ENCODE data around the genes FFAR2 and U2AF1L4.

DNA sequence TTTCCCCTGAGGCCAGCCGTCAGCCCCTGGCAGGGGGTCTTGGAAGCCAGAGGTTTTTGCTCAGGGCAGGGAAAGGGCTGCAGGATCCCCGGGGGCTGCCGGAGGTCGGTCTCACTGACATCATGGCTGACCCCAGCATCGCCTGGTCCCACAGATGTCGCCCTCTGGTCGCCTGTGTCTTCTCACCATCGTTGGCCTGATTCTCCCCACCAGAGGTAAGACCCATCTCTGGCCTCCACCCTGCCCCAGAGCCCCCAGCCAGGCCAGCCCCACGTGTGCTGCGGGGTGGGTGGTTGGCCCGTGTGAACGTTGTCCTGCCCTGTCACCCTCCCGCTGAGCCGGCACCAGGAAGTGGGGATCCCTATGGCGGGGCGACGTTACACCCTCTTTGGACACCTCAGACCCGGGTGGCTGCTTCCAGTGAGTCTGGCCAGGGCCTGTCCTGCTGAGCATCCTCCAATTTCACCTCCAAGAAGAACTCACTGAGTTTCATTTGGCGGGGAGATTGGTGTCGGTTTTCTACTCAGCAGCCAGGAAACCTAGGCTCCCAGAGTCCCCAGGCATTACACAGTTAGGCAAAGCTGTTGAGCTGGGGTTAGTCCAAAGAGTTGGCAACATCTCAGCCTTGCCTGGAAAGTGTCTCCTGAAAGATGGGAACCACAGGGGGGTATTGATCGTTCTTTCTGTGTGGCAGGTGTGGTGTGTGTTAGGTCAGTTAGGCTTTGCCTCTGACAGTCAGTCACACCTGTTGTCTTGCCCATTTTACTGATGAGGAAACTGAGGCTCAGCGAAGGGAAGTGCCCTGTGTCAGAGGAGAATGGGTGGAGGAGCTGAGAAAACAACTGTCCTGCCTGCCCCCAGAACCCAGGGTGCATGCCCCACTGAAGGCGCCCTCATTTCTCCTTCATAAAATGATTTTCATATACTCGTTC is 1.1 kb downstream of the FXYD5 start:
- PRO-cap, 2 experiments = no peak in any of the 2 experiments

DNA sequence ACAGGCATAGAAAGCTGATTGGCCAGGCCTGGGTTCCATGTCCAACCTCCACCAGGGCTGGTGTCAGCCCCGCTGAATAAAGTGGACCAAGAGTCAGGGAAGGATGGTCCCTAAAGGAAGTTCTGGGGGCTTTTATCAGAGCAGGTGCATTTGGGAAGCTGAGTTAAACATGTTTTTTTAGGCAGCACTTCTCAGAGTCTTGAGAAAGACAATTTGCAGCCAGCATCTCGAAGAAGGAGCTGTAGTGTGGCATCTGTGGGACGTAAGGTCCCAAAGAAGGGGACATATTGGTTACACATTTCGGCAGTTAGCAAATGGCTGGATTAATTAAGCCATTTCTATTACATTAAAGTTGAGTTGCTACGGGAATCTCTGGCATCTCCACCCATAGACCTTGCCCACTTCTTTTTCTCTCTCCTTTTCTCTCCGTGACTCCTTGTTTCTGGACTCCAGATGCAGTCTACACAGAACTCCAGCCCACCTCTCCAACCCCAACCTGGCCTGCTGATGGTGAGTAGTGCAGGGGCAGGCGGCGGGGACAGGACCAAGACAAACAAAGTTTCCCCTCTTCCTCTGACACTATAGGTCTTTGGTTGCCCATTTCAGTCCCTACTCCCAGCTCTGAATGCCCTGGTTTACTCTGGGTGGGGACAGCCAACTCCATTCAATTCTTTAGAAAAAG is 3.5 kb downstream of the FXYD5 start:
- PRO-cap, 2 experiments = no peak in any of the 2 experiments

- PRO-cap, 2 experiments = no peak in any of the 2 experiments
Observed at GRCh38 chr19:35261787-35263005, 6.6 kb upstream of the USF2 start.

DNA sequence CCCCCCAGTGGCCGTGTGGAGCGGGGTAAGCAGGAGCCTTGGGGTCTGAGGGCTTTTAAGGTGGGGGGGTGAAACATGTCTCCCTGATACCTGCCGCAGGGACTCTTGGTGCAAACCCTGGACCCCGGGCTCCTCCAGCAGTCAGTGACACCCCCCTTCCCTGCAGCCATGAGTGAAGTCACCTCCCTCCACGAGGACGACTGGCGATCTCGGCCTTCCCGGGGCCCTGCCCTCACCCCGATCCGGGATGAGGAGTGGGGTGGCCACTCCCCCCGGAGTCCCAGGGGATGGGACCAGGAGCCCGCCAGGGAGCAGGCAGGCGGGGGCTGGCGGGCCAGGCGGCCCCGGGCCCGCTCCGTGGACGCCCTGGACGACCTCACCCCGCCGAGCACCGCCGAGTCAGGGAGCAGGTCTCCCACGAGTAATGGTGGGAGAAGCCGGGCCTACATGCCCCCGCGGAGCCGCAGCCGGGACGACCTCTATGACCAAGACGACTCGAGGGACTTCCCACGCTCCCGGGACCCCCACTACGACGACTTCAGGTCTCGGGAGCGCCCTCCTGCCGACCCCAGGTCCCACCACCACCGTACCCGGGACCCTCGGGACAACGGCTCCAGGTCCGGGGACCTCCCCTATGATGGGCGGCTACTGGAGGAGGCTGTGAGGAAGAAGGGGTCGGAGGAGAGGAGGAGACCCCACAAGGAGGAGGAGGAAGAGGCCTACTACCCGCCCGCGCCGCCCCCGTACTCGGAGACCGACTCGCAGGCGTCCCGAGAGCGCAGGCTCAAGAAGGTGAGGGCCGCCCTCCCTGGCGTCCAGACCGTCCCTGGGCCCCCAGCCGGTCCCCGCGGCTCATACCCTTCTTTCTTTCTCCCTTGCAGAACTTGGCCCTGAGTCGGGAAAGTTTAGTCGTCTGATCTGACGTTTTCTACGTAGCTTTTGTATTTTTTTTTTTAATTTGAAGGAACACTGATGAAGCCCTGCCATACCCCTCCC is 1.5 kb upstream of the USF2 start:
- PRO-cap, 2 experiments = no peak in any of the 2 experiments

GRCh38 chr19:35269189-35270217 is 741 bp downstream of the USF2 start:
- PRO-cap, 2 experiments = peak in 1 of 2 experiments; most common plus-strand start chr19:35269687 (in 1); most common minus-strand start chr19:35269637 (in 1)

- PRO-cap, 2 experiments = no peak in any of the 2 experiments
Observed at GRCh38 chr19:35272036-35272767, 3.4 kb downstream of the USF2 start.

DNA sequence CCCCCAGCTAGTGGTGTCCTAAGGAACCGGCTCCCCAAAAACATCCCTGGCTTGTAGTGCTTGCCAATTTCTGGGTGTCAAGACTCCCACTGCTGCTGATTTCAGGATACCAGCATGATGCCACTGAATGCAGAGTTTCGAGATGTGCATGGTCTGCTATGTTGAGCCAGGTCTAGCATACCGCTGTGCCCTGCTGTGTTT is 1.4 kb upstream of the HAMP start:
- PRO-cap, 2 experiments = no peak in any of the 2 experiments

- PRO-cap, 2 experiments = peak in 1 of 2 experiments; most common minus-strand start chr19:35299815 (in 1)
Observed at GRCh38 chr19:35299621-35300067, 7.7 kb downstream of the MAG start.

GRCh38 chr19:35433457-35433872 is 14.6 kb upstream of the FFAR2 start:
- PRO-cap, 2 experiments = no peak in any of the 2 experiments

DNA sequence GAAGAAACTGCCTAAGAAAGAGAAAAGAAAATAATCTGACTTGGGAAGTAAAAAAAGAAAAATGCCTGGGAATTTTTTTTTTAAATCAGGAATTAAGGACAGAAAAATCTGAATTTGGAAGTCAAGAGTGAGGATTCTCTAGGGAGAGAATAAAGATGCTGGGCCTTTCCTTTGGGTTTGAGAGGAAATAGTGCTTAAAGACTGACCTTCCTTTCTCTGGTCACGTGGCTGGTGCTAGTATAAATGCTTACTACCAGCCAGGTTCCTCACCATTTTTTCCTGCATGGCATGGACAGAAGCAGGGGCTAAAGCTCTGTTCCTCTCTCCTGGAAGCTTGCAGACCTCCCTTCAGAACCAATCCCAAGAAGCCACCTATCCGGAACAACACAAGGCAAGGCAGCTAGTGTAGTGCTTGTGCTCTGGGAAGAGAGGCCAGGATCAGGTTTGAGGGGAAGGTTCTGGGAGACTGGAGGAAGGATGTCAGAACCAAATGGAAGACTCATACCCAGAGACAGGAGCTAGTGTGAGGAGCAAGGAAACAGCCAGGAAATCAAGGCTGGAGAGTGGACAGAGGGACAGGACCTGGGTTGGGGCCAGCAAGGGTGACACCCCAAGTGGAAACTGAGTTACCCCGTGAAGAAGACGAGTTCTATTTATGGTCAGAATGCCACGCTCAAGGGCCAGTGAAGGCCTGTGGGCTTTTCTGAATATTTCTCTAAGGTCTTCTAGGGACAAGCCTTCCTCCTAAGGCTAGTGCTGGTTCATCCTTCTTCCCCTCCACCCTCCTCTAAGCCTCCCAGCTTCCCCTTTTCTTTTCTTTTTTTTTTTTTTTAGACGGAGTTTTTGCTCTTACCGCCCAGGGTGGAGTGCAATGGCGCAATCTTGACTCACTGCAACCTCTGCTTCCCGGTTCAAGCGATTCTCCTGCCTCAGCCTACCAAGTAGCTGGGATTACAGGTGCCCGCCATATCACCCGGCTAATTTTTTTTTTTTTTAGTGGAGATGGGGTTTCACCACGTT is at the start of gene FFAR2:
Gene FFAR2 (plus strand): TSS at position 269 of the 1,020 bp plus-strand sequence.
- PRO-cap, 2 experiments = no peak in any of the 2 experiments

GRCh38 chr19:35493771-35494409 is 3.6 kb upstream of the KRTDAP start:
- PRO-cap, 2 experiments = no peak in any of the 2 experiments

GRCh38 chr19:35536760-35537203 is 3.5 kb downstream of the GAPDHS start:
- PRO-cap, 2 experiments = no peak in any of the 2 experiments

DNA sequence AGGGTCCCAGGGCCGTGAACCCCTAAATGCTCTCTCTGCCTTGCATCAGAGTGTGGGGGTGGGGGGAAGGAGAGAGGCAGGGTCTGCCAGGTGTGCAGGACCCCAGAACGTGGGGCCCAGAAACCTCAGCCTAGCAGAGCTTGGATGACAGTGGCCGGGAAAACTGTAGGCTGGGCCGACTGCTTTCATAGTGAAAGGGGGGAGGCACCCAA is 6.1 kb downstream of the TMEM147 start:
- PRO-cap, 2 experiments = no peak in any of the 2 experiments

- PRO-cap, 2 experiments = no peak in any of the 2 experiments
Observed at GRCh38 chr19:35552861-35553501, 7.6 kb downstream of the TMEM147 start.

DNA sequence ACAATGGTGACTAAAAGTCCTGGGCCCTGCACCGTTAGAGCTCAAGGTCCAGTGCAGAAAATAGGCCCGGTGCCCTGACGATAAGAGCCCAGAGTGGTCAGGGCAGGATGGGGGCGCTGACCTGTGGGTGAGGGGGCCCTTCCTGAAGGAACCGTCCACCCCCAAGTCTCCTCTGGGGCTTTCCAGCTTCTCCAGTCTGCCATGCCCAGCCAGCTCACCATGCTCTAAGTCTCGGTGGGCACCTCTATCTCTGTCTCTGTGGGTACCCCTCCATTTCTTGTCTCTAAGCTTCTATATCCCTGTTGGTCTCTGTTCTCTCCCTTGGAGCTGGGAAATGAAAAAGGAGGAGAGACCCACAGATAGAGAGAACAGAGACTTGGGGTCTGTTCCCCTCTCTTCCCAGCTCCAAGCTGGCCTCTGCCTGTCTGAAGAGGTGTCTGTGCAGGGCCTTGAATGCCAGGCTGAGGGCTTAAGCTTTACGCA is 3.5 kb upstream of the ETV2 start:
- PRO-cap, 2 experiments = no peak in any of the 2 experiments

GRCh38 chr19:35722413-35723341 is 4.9 kb downstream of the KMT2B start:
- PRO-cap, 2 experiments = no peak in any of the 2 experiments

- PRO-cap, 2 experiments = no peak in any of the 2 experiments
Observed at GRCh38 chr19:35728516-35729392, 11.0 kb downstream of the KMT2B start.

DNA sequence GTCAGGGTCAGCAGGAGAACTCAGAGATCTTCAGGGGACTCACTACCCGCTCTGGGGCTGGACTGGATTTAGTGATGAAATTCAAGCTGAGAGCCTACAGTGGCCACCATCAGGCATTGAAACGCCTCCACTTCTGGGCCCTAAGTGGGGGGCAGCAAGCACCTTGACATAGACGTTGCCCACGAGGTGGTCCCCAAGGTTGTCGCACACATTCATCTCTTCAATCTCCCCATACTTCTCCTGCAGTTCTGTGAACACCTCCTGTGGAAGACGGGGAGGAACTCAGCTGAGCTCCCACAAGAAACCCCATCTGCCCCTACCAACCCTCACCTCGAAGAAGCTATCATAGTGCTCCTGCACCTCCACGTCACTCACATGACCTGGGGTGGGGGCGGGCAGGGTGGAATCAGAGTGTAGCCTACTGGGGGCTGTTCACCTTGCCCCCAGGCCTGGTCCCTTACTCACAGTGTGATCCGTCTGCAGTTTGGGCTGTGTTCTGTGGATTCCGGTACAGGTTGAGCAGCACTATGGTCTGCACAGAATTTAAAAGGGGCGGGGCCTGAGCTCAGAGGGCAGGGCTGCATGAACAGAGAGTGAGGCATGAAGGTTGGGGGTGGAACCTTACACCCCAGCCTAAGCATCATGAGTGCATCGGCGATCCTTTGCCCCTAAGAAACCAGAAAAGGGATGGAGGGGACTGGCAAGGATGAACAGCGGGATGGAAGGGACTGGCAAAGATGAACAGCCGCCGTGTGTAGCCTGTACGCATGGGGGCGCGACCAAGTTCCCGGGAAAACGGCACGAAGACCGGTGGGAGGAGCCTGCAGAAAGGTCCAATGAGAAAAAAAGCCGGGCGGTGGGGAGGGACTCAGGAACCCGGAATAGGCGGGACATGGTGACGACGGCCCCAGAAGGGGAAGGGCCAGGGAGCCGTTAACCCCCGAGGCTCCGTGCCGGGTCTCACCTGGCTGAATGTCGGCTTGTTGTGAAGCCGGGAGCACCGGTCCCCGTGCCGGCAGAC is 747 bp downstream of the U2AF1L4 start:
- PRO-cap, 2 experiments = peak in 1 of 2 experiments; most common plus-strand start position 910 of the sequence (in 1); most common minus-strand start position 769 of the sequence (in 1)

- PRO-cap, 2 experiments = peak in 1 of 2 experiments; most common plus-strand start chr19:35745651 (in 1); most common minus-strand start chr19:35745355 (in 1)
Observed at GRCh38 chr19:35745182-35745748, at the start of gene U2AF1L4. Gene U2AF1L4 (minus strand): TSS chr19:35745418.

DNA sequence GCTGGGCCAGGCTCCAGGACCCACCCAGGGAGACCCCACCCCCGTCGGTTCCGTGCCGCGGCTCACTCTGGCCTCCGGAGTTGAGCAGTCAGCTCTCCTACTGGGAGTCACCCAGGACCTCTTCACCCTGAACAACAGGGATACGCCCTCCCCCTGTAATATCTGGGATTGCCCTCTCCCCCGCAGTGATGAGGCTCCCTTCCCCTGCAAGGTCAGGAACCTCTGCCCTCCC is 983 bp downstream of the HSPB6 start:
- PRO-cap, 2 experiments = no peak in any of the 2 experiments